ENCODE measurements around the gene GBX2.

DNA sequence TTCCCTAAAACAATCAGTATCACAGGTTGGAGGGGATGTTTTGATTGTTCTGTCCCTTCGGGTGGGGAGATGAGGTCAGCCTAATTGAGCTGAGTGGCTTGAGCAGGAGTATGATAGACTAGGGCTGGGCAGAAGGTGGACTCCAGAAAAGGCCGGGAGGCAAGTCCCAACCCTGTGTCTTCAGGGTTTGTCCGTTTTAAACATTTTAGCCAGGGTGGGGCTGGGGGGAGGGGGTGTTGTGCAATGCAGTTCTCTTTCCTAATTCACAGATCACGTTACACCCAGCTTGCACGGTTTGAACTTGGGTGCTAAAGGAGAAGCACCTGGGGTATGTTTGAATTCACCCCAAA lies 233.3 kb downstream of the AGAP1 start:
- PRO-cap, 4 experiments, result peak in 1 of 4 experiments; most common minus-strand start position 171 of the sequence (in 1)
- RAMPAGE, long total RNA, 2 experiments, result no peak in any of the 2 experiments
- RRBS, result no CpG with 5 or more reads among the region's 5 CpGs

DNA sequence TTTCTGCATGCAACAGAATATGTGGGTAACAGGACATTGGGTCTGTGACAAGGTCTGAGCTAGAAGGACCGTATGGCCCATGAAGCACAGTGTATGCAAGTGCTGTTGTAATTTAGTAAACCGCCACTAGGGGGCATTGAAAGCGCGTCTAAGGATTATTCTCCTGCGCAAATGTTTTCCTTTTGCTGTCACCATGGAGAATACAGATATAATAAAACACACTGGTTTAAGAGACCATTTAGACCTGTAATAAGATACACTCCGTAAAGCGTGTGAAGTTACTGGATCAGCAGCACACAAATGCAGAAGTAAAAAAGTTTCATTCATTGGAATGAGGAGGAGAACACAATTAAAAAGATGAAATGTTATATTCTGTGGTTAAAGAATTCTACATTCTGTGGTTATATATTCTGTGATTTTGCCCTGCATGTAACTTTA lies 272.4 kb downstream of the AGAP1 start:
- PRO-cap, 4 experiments, result no peak in any of the 4 experiments
- RAMPAGE, long total RNA, 2 experiments, result no peak in any of the 2 experiments
- RRBS, result no CpG with 5 or more reads among the region's 7 CpGs

GRCh38 chr2:236168243-236168645 lies at the start of gene GBX2:
GBX2 (minus strand) TSS chr2:236168386.
- PRO-cap, 4 experiments, result no peak in any of the 4 experiments
- RAMPAGE, long total RNA, 2 experiments, result no peak in any of the 2 experiments
- RRBS, result 3% methylated on average over 32 of the region's 55 CpGs

DNA sequence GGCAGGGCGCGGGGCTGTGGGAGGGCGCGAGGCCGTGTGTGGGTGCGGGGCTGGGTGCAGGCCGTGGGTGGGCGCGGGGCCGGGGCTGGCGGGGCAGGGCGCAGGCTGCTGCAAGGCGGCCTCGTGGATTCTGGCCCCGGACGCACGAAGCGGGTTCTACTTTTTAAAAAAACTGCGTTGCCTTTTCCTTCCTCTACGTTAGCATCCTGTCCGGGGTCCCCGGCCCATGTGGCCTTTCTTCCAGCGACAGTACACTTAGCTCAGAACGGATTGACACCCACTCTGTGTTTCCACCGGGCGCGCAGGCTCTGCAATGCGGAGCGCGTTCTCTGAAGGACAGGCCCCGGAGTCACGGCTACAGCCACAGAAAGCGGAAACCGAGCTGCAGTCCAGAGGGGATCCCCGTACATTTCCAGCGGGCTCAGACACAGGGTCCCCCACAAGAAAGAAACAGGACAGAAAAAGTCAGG lies 1.7 kb upstream of the ACKR3 start:
- PRO-cap, 4 experiments, result peak in 4 of 4 experiments; most common plus-strand start position 366 of the sequence (in 2); most common minus-strand start position 331 of the sequence (in 2)
- RAMPAGE, long total RNA, 2 experiments, result no peak in any of the 2 experiments
- RRBS, result 5% methylated on average over 21 of the region's 36 CpGs

GRCh38 chr2:236571778-236572242 lies 2.2 kb downstream of the ACKR3 start:
- PRO-cap, 4 experiments, result peak in 3 of 4 experiments; most common plus-strand start chr2:236572114 (in 3)
- RAMPAGE, long total RNA, 2 experiments, result no peak in any of the 2 experiments
- RRBS, result no CpG with 5 or more reads among the region's 8 CpGs

DNA sequence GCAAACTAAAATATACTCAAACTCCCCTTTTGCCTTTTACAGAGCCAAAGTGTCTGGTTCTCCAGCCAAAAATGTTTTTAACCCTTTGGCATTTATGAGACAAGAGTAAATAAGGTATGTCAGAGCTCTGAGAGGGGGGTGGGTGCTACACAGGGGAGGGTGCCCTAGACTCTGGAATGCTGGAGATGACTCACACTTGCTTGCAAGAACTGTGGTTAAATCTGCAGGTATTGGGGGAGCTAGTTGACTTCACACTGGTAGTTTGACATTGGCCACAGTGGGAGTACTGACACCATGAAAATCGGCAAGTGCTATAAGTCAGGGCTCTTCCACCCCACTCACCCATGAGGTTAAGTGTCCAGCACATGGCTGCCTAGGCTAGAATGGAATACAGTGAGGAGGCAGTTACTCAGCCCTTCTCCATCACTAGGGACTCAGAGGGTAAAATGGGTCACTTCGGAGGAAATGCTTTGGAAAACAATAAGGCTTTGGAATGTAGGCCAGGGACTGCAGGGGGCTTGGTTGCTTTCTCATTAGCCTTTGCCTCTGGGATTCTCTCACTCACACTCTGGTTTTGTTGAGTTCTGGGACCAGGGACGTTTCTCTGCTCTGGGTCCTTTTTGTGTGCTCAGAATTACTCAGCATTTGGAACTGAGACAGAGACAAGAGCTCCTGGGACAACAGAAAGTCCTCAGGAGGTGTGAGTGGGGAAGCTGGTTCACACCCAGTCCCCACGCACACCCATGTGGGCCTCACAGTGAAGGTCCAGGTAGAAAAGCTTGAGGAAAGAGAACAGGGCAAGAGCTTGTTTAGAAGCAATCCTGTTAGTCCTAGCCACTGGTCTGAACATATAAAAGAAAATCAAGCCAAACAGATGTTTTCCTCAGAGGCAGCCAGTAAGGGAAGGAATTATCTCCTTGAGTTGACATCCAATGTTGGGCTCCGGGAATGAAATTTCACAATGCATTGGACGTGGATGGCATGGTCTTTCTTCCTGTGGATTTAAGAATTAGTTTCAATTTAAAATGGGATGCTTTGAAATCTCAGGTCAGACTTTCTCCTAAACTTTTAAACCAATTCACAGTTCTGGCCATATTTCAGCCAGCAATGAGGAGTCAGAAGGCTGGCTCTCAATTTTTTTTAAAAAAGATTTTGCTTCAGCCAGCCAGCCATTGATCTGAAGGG lies 91.8 kb downstream of the ACKR3 start:
- PRO-cap, 4 experiments, result no peak in any of the 4 experiments
- RAMPAGE, long total RNA, 2 experiments, result no peak in any of the 2 experiments
- RRBS, result no CpG with 5 or more reads among the region's 6 CpGs

- PRO-cap, 4 experiments, result no peak in any of the 4 experiments
- RAMPAGE, long total RNA, 2 experiments, result no peak in any of the 2 experiments
- RRBS, result no CpG with 5 or more reads among the region's 12 CpGs
Observed at GRCh38 chr2:236754198-236755088, 184.8 kb downstream of the ACKR3 start.

DNA sequence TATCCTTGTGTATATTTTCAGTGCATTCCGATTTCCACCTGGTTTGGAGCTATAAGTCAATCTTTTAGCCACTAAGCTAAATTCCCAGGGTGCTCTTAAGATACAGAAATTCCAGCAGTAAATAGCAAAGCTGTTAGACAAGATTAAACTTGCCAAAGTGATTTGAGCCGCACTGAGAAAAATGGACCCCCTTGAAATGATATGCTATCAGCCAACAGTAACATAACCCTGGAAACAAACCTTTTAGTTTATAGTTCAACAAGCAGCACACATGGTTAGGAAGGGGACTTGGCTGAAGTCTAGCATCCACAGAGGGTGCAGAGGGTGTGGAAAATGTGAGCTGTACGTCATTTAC lies 99.9 kb upstream of the COPS8 start:
- PRO-cap, 4 experiments, result no peak in any of the 4 experiments
- RAMPAGE, long total RNA, 2 experiments, result no peak in any of the 2 experiments
- RRBS, result no CpG with 5 or more reads among the region's 3 CpGs

DNA sequence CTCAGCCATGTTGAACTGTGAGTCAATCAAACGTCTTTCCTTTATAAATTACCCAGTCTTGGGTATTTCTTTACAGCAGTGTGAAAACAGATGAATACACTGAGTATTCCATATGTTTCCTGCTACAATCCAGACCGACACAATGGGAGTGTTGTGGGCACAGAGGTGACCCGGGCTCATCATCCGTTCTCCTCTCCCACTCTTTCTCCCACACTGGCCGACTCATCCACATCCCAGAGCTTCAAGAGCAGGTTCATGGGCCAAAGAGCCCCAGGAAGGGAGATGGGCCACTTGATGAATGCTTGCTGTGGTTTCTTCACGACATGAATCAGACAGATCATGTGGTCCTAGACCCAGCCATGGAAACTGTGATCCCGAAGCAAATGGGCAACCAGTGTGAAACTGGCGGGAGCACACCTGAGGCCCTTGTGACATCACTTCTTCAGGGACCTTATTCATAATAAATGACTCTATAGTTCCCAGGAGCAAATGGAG lies 4.1 kb upstream of the COPS8 start:
- PRO-cap, 4 experiments, result no peak in any of the 4 experiments
- RAMPAGE, long total RNA, 2 experiments, result no peak in any of the 2 experiments
- RRBS, result no CpG with 5 or more reads among the region's 8 CpGs

DNA sequence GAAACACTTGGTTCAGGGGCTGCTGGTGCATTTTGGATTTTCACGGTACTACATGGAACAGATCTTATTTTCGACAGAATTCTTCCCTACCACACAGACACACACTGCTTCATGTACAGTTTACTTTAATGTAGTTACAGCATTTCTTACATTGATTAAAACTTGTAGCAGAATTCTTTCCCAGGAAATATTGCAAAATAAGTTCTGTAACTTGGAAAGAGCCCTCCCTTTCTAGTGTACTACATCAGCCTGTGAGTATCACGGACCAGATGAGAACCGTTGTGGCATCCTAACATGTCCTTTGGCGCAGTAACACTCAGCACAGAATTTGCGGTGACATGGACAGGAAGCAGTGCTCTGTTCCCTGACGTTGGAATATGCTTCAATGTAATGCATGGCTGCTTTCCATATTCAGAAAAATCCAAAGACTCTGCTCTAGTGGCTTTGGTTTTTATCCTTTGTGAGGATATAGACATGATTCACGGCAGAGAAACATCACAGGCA lies 122.6 kb downstream of the COPS8 start:
- PRO-cap, 4 experiments, result peak in 1 of 4 experiments; most common minus-strand start position 379 of the sequence (in 1)
- RAMPAGE, long total RNA, 2 experiments, result no peak in any of the 2 experiments
- RRBS, result no CpG with 5 or more reads among the region's 8 CpGs

- PRO-cap, 4 experiments, result peak in 3 of 4 experiments; most common plus-strand start chr2:237256974 (in 1); most common minus-strand start chr2:237256979 (in 3)
- RAMPAGE, long total RNA, 2 experiments, result no peak in any of the 2 experiments
- RRBS, result no CpG with 5 or more reads among the region's 7 CpGs
Observed at GRCh38 chr2:237256748-237257290, 157.1 kb downstream of the COL6A3 start.

- PRO-cap, 4 experiments, result peak in 4 of 4 experiments; most common plus-strand start chr2:237315460 (in 3); most common minus-strand start chr2:237315311 (in 2)
- RAMPAGE, long total RNA, 2 experiments, result no peak in any of the 2 experiments
- RRBS, result no CpG with 5 or more reads among the region's 15 CpGs
Observed at GRCh38 chr2:237315125-237315936, 98.6 kb downstream of the COL6A3 start.

DNA sequence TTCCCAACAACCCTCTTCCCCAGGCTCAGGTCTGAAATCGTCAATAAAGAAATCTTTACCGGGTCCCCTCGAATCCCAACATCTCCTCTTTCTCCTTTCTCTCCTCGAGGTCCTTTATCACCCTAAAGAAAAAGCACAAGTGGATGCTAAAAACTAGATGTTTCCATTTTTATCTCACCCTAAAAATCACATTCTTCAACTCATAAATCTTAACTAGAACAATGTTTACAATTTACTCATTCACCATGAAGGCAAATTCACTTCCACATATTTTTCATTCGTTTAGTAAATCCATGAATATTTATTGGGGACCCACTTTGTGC lies 55.5 kb downstream of the COL6A3 start:
- PRO-cap, 4 experiments, result no peak in any of the 4 experiments
- RAMPAGE, long total RNA, 2 experiments, result no peak in any of the 2 experiments
- RRBS, result no CpG with 5 or more reads among the region's 5 CpGs

GRCh38 chr2:237360884-237361525 lies 53.0 kb downstream of the COL6A3 start:
- PRO-cap, 4 experiments, result peak in 2 of 4 experiments; most common plus-strand start chr2:237361423 (in 2); most common minus-strand start chr2:237361309 (in 1)
- RAMPAGE, long total RNA, 2 experiments, result no peak in any of the 2 experiments
- RRBS, result no CpG with 5 or more reads among the region's 9 CpGs

GRCh38 chr2:237475198-237476107 lies 11.6 kb upstream of the MLPH start:
- PRO-cap, 4 experiments, result peak in 4 of 4 experiments; most common plus-strand start chr2:237475421 (in 3); most common minus-strand start chr2:237475326 (in 3)
- RAMPAGE, long total RNA, 2 experiments, result no peak in any of the 2 experiments
- RRBS, result 2% methylated on average over 48 of the region's 77 CpGs

GRCh38 chr2:237483316-237483852 lies 3.7 kb upstream of the MLPH start:
- PRO-cap, 4 experiments, result peak in 4 of 4 experiments; most common plus-strand start chr2:237483687 (in 3); most common minus-strand start chr2:237483546 (in 4)
- RAMPAGE, long total RNA, 2 experiments, result no peak in any of the 2 experiments
- RRBS, result no CpG with 5 or more reads among the region's 6 CpGs

- PRO-cap, 4 experiments, result no peak in any of the 4 experiments
- RAMPAGE, long total RNA, 2 experiments, result no peak in any of the 2 experiments
- RRBS, result no CpG with 5 or more reads among the region's 14 CpGs
Observed at GRCh38 chr2:237503291-237503655, 16.2 kb downstream of the MLPH start.

DNA sequence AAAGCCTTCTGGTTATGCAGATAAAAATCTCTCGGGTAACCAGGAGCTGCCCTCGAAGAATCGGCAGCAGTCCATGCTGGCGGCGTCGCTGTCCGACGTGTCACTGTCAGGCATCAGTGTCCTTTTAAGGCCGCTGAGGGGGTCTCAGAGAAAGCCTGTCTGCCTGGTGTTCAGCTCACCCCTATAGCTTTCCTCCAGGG lies 28.0 kb upstream of the PRLH start:
- PRO-cap, 4 experiments, result peak in 2 of 4 experiments; most common minus-strand start position 105 of the sequence (in 2)
- RAMPAGE, long total RNA, 2 experiments, result no peak in any of the 2 experiments
- RRBS, result no CpG with 5 or more reads among the region's 9 CpGs

GRCh38 chr2:237572872-237573289 lies 6.5 kb downstream of the PRLH start:
- PRO-cap, 4 experiments, result no peak in any of the 4 experiments
- RAMPAGE, long total RNA, 2 experiments, result no peak in any of the 2 experiments
- RRBS, result no CpG with 5 or more reads among the region's 4 CpGs

GRCh38 chr2:237582328-237582958 lies 8.1 kb downstream of the RAB17 start:
- PRO-cap, 4 experiments, result peak in 4 of 4 experiments; most common plus-strand start chr2:237582563 (in 1); most common minus-strand start chr2:237582578 (in 4)
- RAMPAGE, long total RNA, 2 experiments, result no peak in any of the 2 experiments
- RRBS, result no CpG with 5 or more reads among the region's 10 CpGs